ENCODE measurements around a stretch of chr15.

DNA sequence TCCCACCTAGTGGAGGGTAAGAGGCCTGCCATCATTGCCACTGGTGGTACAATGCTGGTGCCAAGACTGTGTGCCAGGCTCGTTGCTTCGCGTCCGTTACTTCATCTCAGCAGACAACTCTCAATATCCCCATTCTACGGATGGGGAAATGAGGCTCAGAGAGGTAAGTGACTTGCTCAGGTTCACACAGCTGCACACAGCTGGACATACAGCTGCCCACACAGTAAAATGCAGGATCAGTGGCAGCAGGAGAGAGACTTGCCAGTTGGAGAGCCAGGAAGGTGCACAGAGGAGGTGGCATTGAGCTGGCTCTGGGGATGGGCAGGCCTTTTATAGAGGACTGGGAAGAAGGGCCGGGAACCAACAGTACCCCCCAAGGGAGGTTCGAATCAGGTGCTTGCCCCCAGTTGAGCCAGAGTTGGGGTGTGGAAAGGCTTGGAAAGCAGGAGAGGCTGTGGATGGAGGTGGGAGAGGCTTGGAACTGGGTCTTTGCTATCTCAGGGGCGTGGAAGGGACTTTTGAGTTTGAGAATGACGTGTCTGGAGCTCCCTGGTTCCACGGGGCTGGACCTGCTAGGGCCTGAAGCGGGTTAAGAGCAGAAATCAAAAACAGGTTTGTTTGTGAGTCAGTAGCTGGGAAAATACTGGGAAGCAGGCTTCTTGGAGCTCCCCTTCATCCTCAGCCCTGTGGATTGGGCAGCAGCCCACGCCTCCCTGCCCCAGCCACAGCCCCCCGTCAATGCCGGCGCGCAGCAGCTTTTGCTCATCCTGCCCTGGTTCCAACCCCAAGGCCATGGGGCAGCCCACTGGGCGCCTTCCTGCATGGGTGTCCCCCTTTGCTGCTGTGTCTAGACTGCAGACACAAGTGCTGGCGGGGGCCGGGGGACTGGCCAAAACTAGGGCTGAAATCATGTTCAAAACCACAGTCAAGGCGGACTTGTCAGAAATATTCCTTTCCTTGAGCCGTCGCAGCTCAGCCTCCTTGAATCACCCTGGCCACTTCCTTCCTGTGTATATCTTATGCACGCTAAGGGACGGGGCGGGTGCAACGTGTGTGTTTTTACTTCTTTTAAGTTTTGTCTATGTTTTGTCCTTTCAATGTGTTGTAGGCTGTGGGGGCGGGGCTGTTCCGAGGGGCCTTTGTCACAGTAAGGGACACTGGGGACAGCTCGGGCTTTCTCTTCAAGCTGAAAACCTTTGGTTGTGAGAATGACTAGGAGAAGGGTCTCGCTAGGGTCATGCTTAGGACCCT, 107.9 kb downstream of the KLF13 start:
- RAMPAGE, long total RNA = no peak
- RRBS = no CpG with 5 or more reads among the region's 30 CpGs

- RAMPAGE, long total RNA = no peak
- RRBS = no CpG with 5 or more reads among the region's 12 CpGs
These were observed 138.8 kb downstream of the KLF13 start for GRCh38 chr15:31465133-31466227.

- RAMPAGE, long total RNA = no peak
- RRBS = no CpG with 5 or more reads among the region's 10 CpGs
These were observed 177.7 kb downstream of the KLF13 start for GRCh38 chr15:31504335-31504746.

- RAMPAGE, long total RNA = no peak
- RRBS = no CpG with 5 or more reads among the region's 7 CpGs
These were observed 34.5 kb upstream of the OTUD7A start for GRCh38 chr15:31904987-31905400.

- RAMPAGE, long total RNA = no peak
- RRBS = no CpG with 5 or more reads among the region's 14 CpGs
These were observed 976 bp upstream of the CHRNA7 start for GRCh38 chr15:32029390-32029688.

DNA sequence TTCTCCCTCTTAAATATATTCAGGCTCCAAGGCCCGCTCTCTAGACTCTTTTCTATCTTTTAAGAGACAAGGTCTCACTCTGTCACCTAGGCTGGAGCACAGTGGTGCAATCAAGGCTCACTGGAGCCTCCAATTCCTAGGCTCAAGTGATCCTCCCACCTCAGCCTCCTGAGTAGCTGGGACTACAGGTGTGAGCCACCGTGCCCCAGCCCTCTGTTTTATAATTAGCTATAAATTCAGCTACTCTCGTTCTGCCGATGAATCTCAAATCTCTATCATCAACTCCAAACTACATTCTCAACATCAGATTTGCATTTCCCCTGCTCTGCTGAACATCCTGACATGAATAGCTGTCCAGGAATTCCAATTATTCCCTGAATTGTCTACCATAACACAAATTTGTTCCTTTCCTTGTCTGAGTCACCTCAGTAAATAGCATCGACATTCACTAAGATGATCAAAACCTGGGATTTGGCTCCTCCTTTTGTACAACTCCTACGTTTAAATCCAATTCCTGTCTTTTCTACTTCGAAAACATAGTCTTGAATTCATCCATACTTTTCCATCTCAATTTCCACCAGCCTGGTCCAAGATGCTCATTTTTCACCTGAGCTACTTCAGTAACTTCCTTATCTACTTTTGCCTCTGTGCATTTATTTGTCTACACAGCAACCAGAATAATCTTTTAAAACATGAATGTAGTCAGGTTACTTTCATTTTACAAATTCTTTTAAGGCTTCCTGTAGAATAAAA, 106.9 kb downstream of the GREM1 start:
- RAMPAGE, long total RNA = no peak
- RRBS = no CpG with 5 or more reads among the region's 7 CpGs

GRCh38 chr15:33091902-33092856, 102.3 kb downstream of the FMN1 start:
- RAMPAGE, long total RNA = no peak
- RRBS = no CpG with 5 or more reads among the region's 15 CpGs

GRCh38 chr15:33490939-33491343, 180.2 kb downstream of the RYR3 start:
- RAMPAGE, long total RNA = no peak
- RRBS = no CpG with 5 or more reads among the region's 4 CpGs

GRCh38 chr15:33997606-33998354, 29.5 kb downstream of the CHRM5 start:
- RAMPAGE, long total RNA = no peak
- RRBS = no CpG with 5 or more reads among the region's 2 CpGs

DNA sequence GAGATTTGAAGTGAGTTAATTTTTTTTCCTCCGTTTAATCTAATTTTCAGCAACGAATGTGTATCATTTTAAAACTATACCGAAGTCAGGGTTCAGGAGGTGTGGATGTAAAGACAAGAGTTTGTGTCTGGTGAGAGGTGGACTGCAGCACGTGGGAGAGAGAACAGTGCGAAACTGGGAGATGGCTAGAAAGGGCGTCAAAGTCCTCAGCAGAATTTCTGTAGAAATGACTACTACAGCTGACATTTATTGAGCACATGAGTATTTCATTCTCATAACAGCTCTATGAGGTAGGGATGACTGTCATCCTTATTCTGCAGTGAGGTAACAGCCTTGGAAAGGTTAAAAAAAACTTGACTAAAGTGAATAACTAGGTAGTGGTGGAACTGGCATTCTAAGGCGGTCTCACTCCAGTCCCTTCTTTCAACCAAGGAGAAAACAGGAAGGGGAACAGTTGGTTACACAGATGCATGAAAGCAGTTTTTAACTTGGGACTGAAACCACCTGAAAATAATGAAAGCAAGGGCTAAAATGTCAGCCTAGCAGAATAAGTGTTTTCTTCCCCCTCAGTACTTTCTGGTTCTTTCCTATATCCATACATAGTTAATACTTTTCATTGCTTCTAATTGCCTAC, 605 bp upstream of the AVEN start:
- RAMPAGE, long total RNA = no peak
- RRBS = no CpG with 5 or more reads among the region's 7 CpGs

GRCh38 chr15:34199580-34200171, 10.2 kb downstream of the KATNBL1 start:
- RAMPAGE, long total RNA = no peak
- RRBS = no CpG with 5 or more reads among the region's 17 CpGs

DNA sequence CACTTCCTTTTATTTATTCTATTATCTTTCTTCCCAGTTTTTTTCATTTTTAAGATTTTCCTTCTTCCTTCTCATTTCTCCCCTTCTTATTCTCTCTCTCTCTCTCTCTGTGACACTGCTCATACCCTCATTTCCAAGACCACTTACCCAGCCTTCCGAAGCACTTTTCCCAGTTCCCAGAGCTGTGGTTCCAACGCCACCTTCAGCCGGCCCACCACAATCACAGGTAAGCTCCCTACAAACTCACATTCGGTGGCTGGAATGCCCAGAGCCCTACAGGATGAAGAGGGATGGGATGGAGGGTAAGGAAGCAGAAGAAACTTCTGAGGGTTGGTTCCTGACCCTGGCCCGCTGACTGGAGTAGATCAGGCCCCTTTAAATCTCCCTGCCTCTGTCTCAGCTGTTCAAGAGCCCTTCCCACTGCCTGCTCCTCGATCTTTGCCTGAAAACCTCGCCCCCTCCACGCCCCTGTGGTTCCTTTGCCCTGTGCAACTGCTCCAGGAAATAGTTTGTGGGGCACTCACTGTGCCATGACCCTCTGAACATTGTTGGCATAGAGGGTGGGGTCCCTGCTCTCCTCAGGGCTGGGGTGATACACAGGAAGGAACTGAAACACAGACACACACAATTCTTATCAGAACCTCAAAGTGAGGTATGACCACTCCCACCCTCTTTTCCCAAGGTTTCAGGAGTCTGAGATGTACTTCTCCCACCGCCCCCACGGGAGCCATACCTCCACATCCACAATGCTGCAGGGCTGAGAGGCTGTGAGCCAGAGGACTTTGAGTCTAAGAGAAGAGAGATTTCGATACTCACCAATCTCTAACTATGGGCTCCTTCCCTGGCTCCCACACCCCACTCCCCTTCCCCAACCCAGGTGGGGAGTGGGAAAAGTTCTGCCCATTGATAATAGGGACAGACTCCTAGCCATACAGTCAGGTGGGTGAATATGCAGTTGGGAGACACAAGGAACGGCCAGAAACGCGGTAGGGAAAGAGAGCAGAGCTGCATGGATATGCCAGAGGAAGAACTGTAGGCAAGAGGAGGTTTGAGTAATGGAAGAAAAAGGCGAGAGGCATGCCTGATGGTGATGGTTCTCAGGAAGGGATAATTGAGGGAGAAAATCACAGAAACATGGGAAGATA, 4.6 kb downstream of the LPCAT4 start:
- RAMPAGE, long total RNA = no peak
- RRBS = no CpG with 5 or more reads among the region's 15 CpGs

DNA sequence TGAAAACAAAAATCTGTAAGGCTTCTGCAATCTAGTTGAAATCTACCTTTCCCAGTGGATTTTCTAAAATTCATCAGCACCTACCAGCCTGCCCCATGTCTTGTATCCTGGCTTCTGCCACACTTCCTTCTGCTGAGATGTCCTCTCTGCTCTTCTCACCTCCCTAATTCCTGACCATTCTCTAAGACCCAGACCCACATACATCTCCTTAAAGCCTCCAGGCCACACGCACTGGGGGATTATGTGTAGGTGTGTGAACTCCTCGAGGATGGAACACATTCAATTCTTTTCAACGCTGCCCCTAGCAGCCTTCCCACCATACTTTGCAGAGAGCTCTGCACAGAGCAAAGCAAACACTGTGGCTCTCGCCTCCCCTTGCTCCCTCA, 6.2 kb downstream of the ACTC1 start:
- RAMPAGE, long total RNA = no peak
- RRBS = no CpG with 5 or more reads among the region's 4 CpGs

DNA sequence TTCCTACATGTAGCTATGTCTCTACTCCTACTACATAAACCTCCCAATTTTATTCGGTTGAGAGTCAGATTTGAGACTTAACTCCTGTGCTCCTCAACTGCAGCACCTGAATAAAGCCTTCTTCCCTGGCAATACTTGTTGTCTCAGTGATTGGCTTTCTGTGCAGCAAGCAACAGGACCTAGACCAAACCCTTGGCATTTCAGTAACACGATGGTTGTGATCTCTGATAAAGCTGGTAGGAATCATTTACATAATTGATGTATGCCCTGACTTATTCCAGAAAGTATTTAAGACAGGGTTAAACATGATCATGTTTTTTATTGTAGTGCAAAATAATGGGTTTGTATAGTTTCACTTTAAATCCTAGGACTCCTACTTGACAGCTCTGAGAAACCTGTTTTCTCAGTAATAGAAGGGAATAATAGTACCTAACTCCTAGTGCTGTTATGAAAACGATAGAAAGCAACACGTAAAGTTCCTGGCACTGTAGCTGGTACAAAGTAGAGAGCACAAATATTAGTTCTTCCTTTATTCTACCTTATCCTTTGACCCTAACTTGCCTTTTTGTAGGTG, 106.8 kb upstream of the NANOGP8 start:
- RAMPAGE, long total RNA = no peak
- RRBS = no CpG with 5 or more reads among the region's 4 CpGs

DNA sequence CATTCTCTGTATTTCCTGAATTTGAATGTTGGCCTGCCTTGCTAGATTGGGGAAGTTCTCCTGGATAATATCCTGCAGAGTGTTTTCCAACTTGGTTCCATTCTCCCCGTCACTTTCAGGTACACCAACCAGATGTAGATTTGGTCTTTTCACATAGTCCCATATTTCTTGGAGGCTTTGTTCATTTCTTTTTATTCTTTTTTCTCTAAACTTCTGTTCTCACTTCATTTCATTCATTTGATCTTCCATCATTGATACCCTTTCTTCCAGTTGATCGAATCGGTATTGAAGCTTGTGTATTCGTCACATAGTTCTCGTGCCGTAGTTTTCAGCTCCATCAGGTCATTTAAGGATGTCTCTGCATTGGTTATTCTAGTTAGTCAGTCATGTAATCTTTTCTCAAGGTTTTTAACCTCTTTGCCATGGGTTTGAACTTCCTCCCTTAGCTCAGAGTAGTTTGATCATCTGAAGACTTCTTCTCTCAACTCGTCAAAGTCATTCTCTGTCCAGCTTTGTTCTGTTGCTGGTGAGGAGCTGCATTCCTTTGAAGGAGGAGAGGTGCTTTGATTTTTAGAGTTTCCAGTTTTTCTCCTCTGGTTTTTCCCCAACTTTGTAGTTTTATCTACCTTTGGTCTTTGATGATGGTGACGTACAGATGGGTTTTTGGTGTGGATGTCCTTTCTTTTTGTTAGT, 190.0 kb downstream of the DPH6 start:
- RAMPAGE, long total RNA = no peak
- RRBS = no CpG with 5 or more reads among the region's 8 CpGs

- RAMPAGE, long total RNA = no peak
- RRBS = no CpG with 5 or more reads among the region's 10 CpGs
These were observed 675 bp downstream of the DPH6 start for GRCh38 chr15:35545231-35545749.

DNA sequence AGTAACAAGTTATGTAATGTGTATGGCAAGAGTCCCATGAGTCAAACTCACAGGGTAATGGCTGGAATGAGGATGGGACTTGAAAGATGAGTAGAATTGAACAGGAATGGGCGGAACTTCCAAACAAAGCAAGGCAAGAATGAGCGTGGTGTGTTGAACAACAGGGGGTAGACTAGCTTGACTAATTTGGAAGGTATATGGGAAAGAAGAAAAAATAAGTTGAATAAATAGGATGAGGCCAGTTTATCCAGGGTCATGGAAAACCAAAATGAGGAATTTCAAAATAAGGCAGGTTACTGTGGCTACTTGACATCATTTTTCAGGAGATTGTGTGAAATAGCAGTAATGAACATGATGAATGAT, 2.5 kb upstream of the DPH6 start:
- RAMPAGE, long total RNA = no peak
- RRBS = no CpG with 5 or more reads among the region's 2 CpGs

DNA sequence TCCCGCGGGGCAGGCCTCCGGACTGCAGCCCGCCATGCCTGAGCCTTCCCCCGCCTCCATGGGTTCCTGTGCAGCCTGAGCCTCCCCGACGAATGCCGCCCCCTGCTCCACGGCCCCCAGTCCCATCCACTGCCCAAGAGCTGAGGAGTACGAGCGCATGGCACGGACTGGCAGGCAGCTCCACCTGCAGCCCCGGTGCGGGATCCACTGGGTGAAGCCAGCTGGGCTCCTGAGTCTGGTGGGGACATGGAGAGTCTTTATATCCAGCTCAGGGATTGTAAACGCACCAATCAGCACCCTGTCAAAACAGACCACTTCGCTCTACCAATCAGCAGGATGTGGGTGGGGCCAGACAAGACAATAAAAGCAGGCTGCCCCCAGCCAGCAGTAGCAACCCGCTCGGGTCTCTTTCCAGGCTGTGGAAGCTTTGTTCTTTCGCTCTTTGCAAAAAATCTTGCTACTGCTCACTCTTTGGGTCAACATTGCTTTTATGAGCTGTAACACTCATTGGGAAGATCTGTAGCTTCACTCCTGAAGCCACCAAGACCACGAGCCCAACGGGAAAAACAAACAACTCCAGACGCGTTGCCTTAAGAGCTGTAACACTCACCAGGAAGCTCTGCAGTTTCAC, 501.3 kb upstream of the DPH6 start:
- RAMPAGE, long total RNA = no peak
- RRBS = no CpG with 5 or more reads among the region's 23 CpGs

- RAMPAGE, long total RNA = no peak
- RRBS = no CpG with 5 or more reads among the region's 9 CpGs
These were observed 16.3 kb downstream of the CDIN1 start for GRCh38 chr15:36595665-36596196.

GRCh38 chr15:36605433-36605939, 26.1 kb downstream of the CDIN1 start:
- RAMPAGE, long total RNA = no peak
- RRBS = no CpG with 5 or more reads among the region's 3 CpGs